ENCODE results near the gene IQCN.

GRCh38 chr19:18220509-18221327 lies 5.5 kb downstream of the PDE4C start:
- RRBS, result 23% methylated on average over 4 of the region's 42 CpGs

GRCh38 chr19:18274325-18275334 lies at the start of gene IQCN:
TSS of gene IQCN (minus strand) at chr19:18274452.
- RRBS, result no CpG with 5 or more reads among the region's 19 CpGs

DNA sequence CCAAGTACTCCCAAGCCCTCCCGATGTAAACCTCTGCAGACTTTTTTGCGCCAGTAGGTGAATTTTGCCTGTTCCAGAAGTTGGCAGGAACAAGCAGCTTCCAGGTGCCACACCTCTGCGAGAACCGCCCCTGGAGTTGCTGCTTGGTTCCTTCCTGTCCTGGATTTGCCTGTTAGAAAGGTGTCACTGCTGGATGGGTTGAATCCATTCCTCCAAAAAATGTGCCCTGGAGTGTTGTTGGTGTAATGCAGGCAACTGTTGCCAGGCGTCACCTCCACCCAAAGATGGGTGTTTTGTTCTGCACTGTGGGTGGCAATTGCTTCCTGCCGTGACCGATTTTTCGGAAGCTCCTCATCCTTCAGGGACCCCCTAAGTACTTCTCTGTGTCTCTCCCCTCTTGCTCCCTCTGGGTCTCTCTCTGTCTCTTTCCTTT lies 5.7 kb downstream of the PGPEP1 start:
- RRBS, result no CpG with 5 or more reads among the region's 8 CpGs

GRCh38 chr19:18374211-18374946 lies 11.6 kb upstream of the GDF15 start:
- RRBS, result 4% methylated on average over 4 of the region's 19 CpGs

- RRBS, result no CpG with 5 or more reads among the region's 11 CpGs
These were observed 5.5 kb downstream of the GDF15 start for GRCh38 chr19:18391355-18391925.

- RRBS, result no CpG with 5 or more reads among the region's 20 CpGs
These were observed 5.3 kb upstream of the LRRC25 start for GRCh38 chr19:18402399-18403464.

DNA sequence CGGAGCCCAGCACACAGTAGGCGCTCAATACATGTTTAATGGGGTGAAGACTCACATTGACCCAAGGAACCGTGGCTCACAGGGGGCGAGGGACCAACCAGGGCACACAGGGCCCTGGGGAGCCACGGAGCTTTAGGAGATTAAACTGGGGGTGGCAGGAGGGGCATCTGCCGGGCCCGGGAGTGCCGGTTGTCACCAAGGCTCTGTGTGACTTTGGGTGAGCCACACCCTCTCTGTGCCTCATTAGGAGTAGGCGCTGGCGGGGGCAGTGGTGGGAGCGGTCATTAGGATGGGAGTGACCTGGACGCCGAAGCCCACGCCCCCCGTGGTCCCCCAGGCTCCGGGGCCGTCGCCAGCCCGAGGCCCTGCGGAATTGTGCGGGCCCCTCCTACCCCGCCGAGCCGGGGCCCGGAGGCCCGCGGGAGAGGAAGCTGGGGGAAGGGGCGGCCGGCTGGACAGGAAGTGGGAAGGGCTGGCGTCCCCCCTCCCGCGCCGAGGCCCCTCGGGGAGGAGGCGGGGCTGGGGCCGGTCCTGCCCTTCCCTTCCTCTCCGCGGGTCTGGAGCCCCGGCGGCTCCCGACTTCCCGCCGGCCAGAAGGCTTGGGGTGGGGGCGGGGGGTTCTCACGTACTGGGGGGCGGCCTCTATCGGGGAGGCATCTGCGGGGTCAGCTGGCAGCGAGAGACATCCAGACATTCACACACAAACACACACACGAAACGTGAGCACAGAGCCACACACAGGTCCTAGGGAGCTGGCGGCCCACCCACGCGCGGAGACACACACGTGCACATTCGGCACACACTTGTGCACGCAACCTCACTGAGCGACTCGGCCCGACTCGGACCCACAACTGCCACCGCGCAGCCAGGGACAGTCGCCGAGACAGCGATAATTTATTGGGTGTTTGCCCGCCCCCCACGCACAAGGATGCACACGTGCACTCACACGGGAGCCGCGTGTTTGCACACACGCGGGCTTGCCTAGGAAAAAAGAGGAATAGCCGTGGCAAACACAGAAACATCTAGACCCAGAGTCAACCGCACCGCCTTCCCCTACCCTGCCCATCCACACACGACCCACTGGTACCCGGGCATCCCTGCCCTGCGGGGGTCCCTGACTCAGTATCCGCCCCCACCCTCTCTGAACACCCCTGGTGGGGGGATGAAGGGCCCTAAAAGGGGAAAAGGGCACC lies 1.5 kb upstream of the SSBP4 start:
- RRBS, result 4% methylated on average over 19 of the region's 82 CpGs

DNA sequence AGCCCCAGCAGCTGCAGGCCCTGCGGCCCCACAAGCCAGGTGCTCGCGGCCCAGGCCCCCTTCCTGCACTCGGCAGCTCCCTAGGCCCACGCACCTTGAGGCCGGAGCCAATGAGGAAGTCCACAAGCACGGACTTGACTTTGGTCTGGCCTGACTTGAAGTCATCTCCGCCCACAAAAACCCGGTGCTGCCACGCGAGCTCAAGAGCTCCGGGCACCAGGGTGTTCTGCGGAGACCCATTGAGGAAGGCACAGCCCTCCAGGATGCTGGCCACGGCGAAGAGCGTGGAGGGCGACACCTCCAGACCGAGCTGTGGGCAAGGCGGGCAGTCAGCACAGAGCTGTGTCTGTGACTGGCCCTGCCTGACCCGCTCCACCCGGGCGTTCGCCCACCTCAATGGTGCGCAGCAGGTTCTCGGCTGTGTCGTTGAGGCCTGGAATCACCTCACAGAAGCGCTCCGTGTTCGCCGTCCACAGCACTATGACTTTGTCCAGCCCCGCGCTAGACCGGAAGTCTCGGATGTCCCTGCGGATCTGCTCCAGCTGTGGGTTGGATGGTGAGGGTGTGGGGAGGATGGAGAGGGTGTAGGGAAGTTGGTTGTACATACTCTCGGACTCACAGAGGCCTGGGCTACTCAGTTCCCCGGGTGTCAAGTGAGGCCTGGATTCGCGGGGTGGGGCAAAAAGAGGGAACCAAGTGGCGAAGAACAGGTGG lies 1.8 kb downstream of the ISYNA1 start:
- RRBS, result 88% methylated on average over 4 of the region's 40 CpGs

- RRBS, result no CpG with 5 or more reads among the region's 10 CpGs
These were observed 28.5 kb downstream of the ELL start for GRCh38 chr19:18493295-18493888.

- RRBS, result no CpG with 5 or more reads among the region's 24 CpGs
These were observed 19.3 kb downstream of the ELL start for GRCh38 chr19:18502207-18503352.

GRCh38 chr19:18512768-18513375 lies 9.0 kb downstream of the ELL start:
- RRBS, result no CpG with 5 or more reads among the region's 14 CpGs

- RRBS, result no CpG with 5 or more reads among the region's 13 CpGs
These were observed 789 bp downstream of the KXD1 start for GRCh38 chr19:18558273-18559044.

GRCh38 chr19:18573183-18573985 lies 1.7 kb downstream of the UBA52 start:
- RRBS, result 100% methylated on average over 1 of the region's 12 CpGs

- RRBS, result no CpG with 5 or more reads among the region's 32 CpGs
These were observed 2.0 kb downstream of the REX1BD start for GRCh38 chr19:18590390-18591143.

GRCh38 chr19:18777180-18777815 lies 13.8 kb downstream of the COMP start:
- RRBS, result 63% methylated on average over 24 of the region's 62 CpGs

DNA sequence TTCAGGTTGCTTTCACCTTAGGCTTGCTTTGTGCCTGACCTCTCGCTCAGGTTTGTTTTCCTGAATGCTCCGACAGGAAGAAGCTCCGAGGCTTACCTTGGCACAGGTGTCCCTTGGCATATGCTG lies 1.7 kb downstream of the UPF1 start:
- RRBS, result no CpG with 5 or more reads among the region's 3 CpGs

GRCh38 chr19:18858784-18858983 lies 26.9 kb downstream of the UPF1 start:
- RRBS, result no CpG with 5 or more reads among the region's 3 CpGs

GRCh38 chr19:18920191-18920513 lies 637 bp downstream of the DDX49 start:
- RRBS, result no CpG with 5 or more reads among the region's 5 CpGs

- RRBS, result no CpG with 5 or more reads among the region's 14 CpGs
These were observed 4.5 kb upstream of the SLC25A42 start for GRCh38 chr19:19059133-19059914.

GRCh38 chr19:19060858-19061171 lies 3.0 kb upstream of the SLC25A42 start:
- RRBS, result no CpG with 5 or more reads among the region's 6 CpGs